ENCODE data around the gene GALNTL5.

- PRO-cap = no peak
Measured at GRCh38 chr7:151629217-151629594, 109.5 kb upstream of the RHEB start.

DNA sequence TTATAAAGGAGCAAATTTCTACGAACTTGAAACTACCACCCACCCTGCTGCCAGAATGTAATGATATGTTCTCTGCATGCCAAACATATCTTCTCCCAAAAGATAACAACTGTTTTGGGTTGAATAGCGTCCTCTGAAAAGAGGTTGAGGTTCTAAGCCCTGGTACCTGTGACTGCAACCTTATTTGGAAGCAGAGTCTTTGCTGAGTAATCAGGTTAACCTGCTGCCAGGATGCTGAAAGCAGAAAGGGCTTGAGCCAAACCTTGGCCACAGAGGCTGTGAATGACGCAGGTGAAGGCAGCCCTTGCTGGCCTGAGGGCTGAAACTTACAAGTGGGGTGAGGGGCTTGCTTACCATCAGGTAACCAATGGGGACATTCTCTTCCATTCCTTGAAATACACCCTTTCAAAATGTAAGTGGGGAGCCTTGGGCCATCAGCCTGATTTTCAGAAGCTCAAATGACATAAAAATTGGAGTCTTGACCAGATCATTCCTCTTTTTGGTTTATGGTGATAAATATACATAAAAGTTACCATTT is 151.9 kb upstream of the RHEB start:
- PRO-cap = no peak

GRCh38 chr7:151680599-151681409 is 161.1 kb upstream of the RHEB start:
- PRO-cap = no peak

- PRO-cap = no peak
Measured at GRCh38 chr7:151695805-151696324, 176.2 kb upstream of the RHEB start.

GRCh38 chr7:151743458-151744112 is 133.3 kb downstream of the PRKAG2 start:
- PRO-cap = no peak

DNA sequence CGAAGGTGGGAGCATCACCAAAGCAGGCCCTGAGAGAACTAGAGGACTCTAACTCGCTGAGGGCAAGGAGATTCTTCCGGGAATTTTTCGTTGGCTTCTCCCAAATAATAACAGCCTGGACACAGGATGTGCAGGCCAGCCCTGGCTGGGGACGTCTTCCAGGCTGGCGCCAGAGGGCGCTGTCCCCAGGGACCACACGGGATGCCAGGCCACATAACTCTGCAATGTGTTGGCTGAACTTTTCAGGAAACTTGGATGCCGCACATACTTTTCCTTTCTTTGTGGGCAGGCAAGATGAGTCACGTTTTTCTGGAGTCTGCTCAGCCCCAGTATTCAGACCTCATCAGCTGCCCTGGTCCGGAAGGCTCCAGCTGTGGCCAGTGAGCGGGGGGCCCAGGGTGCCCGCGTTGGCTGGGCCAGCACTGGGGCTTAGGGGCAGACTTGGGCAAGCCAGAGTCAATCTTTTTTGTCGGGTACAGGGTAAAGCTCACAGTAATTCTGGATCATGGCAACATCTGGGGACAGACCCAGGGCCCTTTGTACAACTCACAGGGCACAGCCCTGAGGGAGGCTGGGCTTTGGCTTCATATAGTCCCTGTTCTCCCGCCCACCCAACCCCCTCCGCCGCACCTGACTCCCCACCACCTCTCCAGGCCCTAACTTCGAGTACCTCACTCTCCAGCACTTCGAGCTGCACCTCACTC is 122.7 kb downstream of the PRKAG2 start:
- PRO-cap = no peak

GRCh38 chr7:151778401-151779205 is 98.3 kb downstream of the PRKAG2 start:
- PRO-cap = no peak

- PRO-cap = unidirectional peak, minus-strand start at chr7:151796599
Measured at GRCh38 chr7:151796198-151796917, 80.6 kb downstream of the PRKAG2 start.

DNA sequence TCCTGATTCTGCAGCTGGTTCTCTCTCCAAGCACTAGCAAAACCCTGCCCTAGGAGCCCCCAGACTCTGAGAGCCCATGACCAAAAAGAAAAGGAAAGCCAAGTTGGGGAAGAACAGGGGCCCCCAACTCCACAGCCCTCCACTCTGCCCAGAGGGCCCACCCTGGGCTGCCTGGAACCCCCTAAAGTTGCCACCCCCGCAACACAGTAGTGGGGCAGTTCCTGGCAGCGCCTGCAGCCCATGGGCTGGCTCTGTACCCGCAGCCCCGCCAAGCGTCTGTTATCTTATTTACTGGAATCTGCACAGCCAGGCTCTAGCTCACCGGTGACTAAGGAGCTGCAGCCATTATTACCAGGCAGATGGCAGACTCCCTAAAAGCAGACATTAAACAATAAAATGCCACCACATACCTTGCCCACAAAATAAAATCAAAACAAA is 66.5 kb downstream of the PRKAG2 start:
- PRO-cap = no peak

GRCh38 chr7:151901014-151901484 is 24.1 kb upstream of the PRKAG2 start:
- PRO-cap = no peak

DNA sequence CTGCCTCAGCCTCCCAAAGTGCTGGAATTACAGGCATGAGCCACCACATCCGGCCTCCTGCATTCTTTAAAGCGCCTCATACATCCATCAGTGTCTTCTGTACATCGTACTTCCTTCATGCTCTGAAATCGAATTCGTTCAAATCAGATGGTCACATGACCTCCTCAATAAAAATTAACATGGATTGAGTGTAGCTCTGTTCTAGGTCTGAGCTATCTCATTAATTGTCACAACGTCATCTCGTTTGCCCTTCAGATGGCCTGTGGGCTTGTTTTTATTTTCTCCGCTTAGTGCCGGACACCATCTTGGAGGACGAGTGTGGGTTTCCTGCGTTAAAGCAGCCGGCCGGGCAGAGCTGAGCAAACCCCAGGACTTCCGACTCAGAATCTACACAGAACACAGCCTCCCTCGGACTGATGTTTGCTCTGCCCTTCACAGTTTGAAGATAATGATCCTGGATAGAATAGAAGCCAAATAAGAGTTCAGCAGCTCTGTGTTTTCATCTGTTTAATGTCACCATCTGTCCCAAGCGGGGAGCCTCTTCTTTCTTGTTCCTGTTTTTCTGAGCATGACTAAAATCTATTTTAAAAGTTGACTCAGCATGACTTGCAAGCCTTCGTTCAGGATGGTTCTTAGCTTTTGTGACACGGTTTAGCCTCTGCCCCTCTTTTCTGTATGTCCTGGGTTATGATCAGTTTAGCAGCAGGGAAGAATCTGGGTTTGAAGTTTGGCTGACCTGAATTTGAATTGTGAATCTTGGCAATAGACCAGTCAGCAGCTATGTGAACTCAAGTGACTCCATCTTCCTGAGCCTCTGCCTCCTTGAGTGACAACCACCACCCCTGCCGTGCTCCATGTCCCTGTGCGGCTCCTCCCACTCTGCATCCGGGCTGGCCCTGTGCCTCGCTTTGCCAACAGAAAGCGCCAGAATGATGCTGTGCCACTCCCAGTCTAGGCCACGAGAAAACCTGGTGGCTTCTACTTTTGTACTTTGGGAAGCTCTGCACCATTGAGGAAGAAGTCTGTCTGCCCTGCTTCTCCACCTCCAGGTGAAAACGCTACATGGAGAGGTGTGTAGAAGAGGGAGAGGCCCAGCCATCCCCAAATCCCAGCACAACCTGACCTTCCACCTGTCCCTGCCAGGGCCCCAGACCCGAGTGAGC is 30.5 kb upstream of the GALNTL5 start:
- PRO-cap = no peak

GRCh38 chr7:151956128-151956626 is at the start of gene GALNTL5:
GALNTL5 (plus strand) TSS chr7:151956446.
- PRO-cap = no peak

GRCh38 chr7:152162938-152163584 is 137.6 kb downstream of the GALNT11 start:
- PRO-cap = no peak

DNA sequence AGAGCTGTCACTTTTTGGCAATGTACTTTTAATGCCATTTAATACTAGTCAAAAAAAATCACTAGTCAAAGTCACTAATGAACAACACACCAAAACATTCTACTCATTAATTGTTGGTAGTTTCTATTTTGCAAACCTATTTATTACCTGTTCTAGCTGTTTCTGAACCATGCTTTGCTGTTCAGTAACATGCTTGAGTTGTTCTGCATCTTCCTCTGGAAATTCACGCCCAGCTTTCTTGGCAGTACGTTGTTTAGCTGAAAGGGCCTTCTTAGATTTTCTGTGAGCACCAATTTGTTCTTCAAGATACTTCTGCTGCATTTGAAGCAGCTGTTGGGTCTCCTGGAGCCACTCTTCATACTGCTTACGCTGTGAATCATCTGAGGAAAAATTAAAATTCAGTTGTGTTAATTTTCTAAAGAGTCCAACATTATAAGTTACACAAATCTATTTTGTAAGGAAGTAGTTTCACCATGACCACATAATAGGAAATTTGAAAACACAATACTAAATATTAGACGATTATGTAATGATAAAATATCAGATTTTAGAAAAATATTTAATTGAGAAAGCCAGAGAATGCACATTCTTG is 141.6 kb downstream of the GALNT11 start:
- PRO-cap = no peak

GRCh38 chr7:152341220-152341804 is 94.5 kb downstream of the KMT2C start:
- PRO-cap = no peak

DNA sequence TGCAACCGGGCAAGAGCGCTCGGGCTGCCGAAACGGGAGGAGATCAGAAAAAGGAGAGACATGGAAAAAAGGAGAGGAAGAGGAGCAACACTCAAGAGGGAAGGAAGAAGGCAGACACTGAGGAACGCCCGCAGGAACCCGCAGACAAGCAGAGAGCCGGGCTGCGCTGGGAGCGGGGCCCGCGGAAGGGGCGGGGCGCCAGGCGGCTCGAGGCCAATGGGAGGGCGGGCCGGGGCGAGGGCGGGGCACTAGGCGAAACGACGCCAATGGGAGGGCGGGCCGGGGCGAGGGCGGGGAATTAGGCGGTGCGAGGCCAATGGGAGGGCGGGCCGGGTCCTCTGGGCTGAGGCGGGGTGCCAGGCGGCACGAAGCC is 27.7 kb upstream of the KMT2C start:
- PRO-cap = bidirectional peak, plus-strand start outside the sequence, minus-strand start at position 140 of the sequence

GRCh38 chr7:152850301-152851112 is 91.0 kb downstream of the ACTR3B start:
- PRO-cap = no peak

DNA sequence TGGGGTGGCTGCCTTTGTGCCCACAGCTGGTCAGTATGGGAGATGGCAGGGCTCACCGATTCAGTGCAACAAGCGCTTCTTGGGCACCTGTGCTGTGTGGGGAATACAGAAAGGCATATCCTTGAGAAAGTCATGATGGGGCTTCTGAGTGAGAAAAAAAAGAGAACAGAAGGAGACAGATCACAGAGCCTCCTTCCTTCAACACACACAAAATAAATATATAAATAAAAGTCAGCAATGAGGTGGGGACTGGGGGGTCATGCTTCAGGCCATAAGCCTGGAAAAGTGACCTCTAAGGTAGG is 283.4 kb downstream of the ACTR3B start:
- PRO-cap = no peak

DNA sequence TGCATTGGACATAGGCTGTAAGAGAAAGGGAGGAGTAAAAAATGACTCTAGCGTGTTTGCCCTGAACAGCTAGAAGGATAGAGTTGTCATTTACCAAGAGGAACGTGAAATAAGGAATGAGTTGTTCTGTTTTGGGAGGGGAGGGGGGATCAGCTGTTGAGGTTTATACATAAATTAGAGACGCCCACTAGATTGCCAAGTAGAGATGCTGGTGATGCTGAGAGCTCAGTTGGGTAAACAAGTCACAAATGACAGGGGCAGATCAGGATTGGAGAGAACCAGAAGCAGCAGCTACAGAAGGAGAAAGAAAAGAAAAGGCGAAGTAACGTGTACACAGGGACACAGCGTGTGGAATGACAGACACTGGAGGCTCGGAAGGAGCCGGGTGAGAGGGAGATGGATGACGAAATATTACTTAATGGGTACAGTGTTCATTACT is 386.8 kb upstream of the DPP6 start:
- PRO-cap = no peak

DNA sequence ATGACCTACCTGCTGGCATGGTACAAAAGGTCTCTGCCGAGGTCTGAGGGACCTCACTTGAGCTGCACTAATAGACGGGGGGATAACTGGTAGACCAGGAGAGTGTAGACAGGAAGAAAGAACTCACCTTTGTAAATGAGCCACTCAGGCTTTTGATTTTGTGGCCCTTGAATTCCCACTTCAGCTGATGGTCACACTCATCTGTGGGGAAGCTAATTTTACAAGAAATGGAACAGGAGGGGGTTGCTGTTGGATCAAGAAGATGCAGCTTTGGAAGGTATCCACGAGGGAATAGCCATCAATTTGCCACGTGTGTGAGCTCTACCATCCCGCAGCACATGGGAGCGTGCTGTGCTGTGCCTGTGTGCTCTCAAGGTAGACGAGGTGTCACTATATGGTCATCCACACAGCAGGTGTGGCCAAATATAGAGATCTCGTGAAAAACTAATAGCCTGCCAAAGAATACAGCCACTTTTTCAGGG is 279.2 kb downstream of the DPP6 start:
- PRO-cap = unidirectional peak, plus-strand start at position 230 of the sequence